Placental pericyte (primary cell): ENCODE data around the gene PGS1.

DNA sequence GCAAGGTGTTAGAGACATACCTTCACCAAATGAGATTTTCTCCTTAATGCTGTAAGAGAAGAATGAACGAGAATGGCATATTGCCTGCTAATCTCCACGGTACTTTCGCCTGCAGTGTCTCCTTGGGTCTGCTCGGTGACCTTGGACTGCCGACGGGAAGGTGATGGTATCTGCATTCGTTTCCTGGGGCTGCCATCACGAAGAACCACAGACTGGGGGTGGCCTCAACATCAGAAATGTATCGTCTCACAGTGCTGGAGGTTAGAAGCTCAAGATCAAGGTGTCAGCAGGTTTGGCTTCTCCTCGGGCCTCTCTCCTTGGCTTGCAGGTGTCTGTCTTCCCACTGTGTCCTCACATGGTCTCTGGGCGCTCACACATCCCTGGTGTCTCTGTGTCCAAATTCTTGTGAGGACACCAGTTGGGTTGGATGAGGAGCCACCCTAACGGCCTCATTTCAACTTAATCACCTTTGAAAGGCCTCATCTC lies 86.3 kb upstream of the TNRC6C start:
- CAGE, long polyA plus RNA = no peak

DNA sequence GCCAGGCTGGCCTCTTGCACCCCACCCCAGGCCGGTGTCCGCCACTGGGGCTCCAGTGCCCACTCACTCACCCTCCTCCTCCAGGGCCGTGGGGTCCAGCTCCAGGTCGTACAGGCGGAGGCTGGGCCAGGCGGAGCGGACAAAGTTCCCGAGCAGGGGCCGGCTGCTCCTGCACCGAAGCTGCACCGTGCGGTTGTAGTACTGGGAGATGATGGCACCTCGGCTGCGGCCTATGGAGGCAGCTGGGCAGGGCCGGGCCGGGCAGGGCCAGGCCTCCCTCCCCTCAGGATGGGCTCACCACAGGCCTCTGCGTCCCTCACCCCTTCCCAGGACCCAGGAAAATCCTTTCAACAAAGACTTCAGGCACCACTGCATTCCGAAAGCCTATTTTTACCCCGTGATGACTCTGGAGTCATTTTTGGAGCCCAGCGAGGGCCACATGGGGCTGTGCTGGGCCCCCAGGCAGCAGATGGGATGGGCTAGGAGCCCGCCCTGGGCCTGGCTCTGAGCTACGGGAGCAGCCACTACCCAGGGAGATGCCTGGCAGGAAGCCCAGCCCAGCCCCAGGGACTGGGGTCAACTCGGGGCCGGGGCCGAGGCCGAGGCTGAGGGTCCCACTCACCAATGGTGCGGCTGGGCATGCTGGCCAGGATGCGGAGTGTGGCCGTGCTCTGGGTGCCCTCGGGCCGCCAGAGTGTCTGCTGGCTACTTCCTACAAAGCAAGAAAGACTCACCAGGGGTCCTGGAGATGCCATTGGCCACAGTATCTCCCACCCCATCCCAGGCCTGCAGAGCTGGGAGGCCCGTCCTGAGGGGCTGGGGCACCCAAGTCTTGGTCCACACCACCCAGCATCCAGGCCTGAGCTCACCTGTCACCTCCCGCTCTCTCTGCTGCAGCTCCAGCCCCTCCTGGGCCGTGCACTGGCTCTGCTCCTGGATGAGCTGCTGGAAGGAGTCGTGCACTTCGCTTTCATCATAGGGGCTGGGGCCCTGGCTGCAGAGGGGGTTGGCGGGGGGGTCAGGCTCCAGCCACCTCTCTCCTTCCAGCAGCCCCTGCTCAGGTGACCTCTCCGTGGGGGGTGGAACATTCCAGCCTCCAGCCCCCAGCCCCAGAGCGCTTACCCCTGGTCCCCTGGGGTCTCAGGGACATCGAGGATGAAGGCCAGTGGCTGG lies 2.5 kb downstream of the TMC6 start:
- CAGE, long polyA plus RNA = no peak

- CAGE, long polyA plus RNA = no peak
Measured at GRCh38 chr17:78147210-78148096, 1.3 kb downstream of the C17orf99 start.

DNA sequence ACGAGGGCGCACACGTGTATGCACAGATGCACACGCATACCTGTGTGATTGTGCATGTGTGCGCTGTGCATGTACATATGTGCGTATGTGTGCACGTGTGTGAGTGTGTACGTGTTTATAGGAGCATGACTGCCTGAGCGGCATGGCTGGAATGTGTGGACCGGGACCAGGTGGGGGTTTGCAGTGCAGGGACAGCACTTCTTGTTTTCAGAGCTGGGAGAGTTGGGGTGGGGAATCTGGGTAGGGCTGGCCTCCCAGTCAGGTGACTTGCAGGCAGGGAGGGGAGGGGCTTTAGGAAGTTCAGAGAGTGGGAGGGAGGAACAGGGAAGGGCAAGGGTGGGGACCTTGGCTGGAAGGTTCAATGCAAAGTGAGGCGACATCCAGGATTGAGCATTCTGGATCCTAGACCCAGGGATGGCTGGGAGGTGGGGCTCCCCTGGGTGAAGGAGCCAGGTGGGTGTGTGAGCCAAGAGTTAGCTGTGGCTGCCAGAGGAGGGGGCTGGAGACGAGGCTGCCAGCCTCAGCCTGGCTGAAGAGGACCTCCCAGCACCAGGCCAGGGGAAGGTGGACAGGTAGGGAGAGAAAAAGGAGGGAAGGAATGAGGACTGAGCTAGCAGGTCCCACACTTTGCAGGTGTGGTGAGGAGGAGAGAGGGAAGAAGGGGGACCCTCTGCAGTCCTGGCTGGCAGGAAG lies 42.3 kb downstream of the SOCS3 start:
- CAGE, long polyA plus RNA = no peak

DNA sequence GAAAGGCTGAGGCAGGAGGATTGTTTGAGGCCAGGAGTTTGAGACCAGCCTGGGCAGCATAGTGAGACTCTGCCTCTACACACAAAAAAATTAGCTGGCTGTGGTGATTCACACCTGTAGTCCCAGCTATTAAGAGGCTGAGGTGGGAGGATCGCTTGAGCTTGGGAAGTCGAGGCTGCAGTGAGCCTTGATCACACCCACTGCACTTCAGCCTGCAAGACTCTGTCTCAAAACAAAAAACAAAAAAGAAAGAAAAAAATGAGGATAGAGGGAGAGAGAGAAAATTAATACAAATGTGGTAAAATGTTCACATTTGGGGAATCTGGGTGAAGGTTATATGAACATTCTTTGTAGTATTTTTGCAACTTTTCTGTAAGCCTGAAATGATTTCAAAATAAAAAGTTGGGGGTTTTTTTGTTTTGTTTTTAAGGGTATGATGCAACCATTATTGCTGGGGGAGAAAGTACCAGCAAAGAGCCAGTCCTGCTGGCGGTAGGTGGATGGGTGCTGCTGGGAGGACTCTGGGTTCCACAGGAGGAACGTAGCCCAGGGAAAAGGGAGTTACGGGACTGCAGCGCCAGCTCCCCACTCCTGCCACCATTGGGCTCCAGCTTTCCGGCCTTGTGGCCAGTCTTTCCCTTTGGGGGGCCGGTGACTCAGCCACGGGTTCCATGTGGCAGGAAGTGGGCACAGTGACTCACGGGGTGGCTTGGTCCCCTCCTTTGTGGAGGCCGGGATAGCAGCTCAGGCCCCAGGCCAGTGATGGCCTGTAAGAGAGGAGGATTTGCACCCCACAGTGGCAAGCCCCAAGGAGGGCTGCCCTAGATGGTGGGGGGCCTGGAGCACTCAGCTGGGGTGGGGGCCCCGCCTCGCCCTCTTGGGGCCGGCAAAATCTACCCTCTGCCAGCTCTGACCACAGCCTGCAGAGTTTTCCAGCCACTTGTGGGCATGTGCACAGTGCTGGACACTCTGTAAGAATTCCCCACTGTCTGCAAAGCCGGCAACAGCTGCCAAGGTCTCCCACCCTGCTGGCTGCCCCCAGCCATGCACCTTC lies 30.7 kb downstream of the SOCS3 start:
- CAGE, long polyA plus RNA = no peak

DNA sequence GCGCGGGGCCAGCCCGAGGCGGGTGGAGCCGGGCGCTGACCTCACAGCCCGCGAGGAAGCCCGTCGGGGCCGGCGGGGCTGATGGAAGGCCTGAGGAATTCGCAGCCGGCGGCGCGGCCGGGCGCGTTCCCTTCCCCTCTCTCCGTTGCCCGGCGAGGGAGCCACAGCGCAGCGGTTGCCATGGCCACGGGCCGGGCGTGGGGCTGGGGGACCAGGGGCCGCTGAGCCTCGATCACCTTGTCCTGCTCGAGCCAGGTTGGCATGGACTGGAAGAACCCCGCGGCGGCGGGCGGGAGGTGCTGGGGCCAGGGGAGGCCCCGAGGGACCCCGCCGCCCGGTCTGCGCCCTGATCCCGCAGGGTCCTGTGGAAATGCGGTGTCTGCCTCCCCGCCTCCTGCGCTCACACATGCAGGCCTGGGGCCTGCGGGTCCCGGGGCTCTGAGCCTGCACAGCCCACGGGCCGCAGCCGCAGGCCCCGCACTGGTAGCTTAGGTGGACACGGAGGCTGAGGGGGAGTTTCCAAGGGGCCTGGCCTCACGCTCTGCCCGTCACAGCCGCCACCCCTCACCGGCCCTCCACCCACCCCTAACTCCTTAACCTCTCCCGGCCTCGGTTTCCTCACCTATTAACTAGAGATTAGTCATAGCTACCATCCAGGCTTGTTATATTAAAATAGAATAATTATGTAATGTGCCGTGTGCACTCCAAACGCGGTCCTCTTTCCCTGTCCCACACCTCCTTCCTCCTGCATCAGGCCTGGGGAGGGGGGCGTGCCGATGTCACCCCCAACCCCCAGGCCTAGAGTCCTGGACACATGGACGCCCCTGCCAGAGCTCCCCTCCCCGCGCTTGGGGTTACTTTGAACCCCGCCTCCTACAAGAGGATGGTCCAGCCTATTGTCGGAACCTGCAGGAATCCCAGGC lies 17.6 kb downstream of the SOCS3 start:
- CAGE, long polyA plus RNA = no peak

- CAGE, long polyA plus RNA = no peak
Measured at GRCh38 chr17:78358529-78359358, 1.1 kb downstream of the SOCS3 start.

DNA sequence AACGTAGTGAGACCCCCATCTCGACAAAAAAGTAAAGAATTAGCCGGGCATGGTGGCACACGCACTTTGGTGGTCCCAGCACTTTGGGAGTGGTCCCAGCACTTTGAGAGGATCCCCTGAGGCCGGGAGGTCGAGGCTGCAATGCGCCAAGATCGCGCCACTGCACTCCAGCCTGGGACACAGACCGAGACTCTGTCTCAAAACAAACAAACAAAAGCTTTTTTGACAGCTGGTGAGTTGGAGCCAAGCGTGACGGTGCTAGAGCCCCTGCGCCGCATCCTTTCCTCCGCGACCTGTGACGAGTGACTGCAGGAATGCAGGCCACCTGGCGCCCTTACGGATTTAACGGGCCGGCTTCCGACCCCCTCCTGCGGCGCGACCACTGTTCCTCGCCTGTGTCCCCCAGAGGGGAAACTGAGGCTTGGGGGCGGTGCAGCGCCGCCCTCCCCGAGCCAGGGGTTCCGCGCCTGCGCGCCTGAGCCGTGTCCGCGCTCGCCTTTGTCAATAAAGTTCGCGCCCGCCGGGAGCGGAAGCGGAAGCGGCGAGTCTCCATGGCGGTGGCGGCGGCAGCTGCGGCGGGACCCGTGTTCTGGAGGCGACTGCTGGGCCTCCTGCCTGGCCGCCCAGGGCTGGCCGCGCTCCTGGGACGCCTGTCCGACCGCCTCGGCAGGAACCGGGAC lies at the start of gene PGS1:
Gene PGS1 (plus strand): TSS at position 535 of the 680 bp plus-strand sequence.
- CAGE, long polyA plus RNA = no peak

DNA sequence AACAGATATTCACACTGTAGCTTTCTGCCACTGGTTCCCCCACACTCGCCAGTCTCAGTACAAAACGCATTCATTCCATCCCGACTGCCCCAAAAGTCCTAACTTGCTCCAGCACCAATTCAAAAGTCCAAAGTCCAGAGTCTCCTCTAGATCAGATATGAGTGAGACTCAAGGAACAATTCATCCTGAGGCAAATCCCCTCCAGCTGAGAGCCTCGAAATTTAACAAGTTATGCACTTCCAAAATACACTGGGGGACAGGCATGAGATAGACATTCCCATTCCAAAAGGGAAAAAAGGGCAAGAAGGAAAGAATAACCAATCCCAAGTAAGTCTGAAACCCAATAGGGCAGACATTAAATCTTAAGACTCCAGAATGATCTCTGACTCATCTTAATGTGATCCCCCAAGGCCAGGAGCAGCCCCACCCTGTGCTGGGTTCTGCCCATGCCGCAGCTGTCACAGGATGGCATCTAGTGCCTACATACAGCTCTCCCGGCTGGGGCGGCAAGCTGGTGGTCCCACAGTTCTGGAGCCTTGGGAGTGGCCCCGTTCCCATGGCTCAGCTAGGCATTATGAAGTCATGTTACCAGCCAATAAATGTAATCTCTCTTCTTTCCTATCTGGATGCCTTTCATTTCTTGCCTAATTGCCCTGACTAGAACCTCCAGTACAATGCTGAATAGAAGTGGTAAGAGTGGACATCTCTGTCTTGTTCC lies 95.5 kb upstream of the DNAH17 start:
- CAGE, long polyA plus RNA = no peak

GRCh38 chr17:78740422-78740835 lies 41.6 kb downstream of the CYTH1 start:
- CAGE, long polyA plus RNA = no peak

DNA sequence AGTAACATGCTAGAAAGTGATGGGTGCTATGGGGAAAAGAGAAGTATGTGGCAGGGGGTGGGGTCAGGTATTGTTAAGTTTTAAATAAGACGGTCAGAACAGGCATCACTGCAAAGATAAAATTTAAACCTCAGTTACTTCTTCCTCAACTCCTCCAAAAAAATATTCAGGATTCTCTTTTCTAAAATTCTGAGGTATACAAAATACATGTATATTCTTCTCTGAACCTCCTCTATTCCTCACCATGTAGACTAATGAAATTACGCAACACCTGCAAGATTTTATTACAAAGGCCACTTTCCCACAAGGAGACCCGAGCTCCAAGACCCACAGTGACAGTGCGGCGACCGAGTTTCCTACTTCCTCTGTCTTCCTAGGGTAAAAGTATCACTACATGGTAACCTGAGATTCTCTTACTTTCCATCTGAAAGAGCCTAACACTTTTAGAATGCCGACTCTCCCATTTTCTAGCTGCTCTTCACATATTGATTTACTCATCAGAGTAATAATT lies 35.9 kb downstream of the CYTH1 start:
- CAGE, long polyA plus RNA = no peak

GRCh38 chr17:78769323-78769684 lies 12.8 kb downstream of the CYTH1 start:
- CAGE, long polyA plus RNA = no peak

GRCh38 chr17:78779601-78780705 lies 2.1 kb downstream of the CYTH1 start:
- CAGE, long polyA plus RNA = no peak

- CAGE, long polyA plus RNA = no peak
Measured at GRCh38 chr17:78803299-78804129, 21.4 kb upstream of the CYTH1 start.

- CAGE, long polyA plus RNA = no peak
Measured at GRCh38 chr17:78820772-78821449, 19.7 kb downstream of the USP36 start.

GRCh38 chr17:78825394-78825777 lies 15.2 kb downstream of the USP36 start:
- CAGE, long polyA plus RNA = no peak

DNA sequence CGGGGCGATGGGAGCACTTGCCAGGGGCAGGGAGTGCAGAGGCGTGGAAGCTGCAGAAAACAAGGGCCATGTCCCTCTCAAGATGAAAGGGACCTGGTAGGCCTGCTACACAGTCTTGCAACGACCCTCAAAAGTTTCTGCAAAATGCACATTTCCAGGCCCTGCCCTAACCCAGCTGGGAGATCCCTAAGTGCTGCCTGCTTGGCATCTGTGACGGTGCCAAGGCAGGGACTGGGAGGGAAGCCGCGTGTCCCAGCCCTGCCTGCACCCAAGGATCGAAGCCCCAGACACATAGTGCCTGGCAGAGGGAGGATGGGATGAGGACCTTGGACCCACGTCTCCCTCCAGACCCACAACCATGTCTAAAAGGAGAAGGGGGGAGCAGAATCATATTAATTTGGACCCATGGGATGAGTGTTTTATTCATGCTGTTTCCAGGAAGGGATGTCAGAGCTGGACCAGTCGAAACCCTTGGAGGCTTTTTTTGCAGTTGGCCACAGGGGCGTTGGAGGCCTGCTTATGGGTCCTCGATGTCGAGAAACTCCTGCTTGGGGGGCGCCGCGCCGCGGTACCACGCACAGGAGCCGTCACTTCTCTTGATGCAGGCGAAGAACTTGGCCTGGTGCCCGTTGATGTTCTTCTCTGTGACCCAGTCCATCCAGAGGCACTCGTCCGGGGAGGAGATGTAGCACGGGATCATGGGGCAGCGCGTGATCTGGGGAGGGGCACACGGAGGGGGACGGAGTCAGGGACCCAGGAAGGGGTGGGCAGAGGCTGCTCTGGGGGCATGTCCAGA lies 14.7 kb upstream of the USP36 start:
- CAGE, long polyA plus RNA = no peak

- CAGE, long polyA plus RNA = no peak
Measured at GRCh38 chr17:78951691-78952396, 26.7 kb upstream of the TIMP2 start.

GRCh38 chr17:78971967-78972490 lies 7.7 kb downstream of the LGALS3BP start:
- CAGE, long polyA plus RNA = no peak

- CAGE, long polyA plus RNA = no peak
Measured at GRCh38 chr17:79372766-79373172, 238.1 kb downstream of the RBFOX3 start.